H1 (cell line): ENCODE measurements around a stretch of chr7.

GRCh38 chr7:137992244-137993375 lies 9.3 kb downstream of the CREB3L2 start:
- RRBS, result no CpG with 5 or more reads among the region's 6 CpGs
CAGE:
- cytosol, long polyA plus RNA, result no peak
- long polyA plus RNA, result no peak
- nucleus, long polyA plus RNA, result no peak

DNA sequence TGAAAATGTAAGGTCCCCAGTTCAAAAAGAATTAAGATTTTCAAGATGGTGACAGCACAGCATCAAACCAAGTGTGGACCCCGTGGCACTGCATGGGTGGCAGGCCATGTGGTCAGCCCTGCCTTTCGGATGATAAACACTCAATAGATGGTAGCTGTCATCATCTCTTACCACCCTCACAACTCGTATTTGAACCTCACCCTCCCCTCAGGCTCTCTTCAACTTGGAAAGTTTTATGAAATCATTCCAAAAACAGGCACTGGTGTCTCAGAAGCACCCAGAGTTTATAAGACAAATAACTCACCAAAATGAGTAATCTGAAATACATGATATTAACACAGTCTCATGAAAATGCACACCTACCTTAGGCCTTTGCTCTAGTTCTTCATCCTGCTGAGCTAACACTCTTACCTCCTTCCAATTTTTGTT lies 3.1 kb downstream of the CREB3L2 start:
- RRBS, result no CpG with 5 or more reads among the region's 3 CpGs
CAGE:
- cytosol, long polyA plus RNA, result no peak
- long polyA plus RNA, result no peak
- nucleus, long polyA plus RNA, result no peak

DNA sequence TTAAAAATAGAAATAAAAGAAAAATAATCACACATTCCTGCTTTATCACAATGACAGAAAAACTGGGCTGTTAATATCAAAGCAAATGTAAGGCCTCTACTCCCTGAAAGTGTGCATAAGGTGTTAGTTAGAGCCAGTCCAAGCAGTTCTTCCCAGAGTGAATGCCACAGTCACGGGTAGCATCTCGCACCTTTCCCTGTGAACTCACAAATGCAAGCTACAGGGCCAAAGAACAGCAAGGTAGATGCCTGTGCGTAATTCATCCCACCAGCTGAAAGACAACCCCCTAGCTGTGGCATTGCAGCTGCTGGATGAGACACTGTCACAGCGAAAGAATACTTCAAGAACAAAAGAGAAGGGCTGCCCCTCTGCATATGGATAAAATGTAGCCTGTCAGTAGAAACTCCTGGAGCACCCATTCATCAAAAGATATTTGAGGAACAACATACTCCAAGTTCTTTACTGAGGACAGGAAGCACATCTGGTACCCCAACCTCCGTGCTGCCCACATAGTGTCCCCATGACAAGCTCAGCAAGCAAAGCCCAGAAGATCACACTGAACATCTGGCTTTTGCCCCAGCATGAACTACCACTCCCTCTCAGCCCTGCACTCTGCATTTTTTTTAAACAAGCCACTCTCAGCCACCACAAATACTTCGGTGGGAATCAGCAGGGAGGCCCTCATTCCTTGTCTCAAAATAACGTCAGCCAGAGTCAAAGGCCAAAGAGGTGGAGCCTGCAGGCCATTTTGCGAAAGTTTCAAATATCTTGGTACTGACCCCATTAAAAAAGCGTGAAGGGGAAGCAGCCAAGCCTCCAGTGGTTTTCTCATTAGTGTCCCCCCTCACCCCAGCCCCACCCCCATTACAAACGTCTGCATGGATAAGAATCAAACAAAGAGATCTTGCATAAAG lies 1.8 kb downstream of the CREB3L2 start:
- RRBS, result no CpG with 5 or more reads among the region's 10 CpGs
CAGE:
- cytosol, long polyA plus RNA, result no peak
- long polyA plus RNA, result no peak
- nucleus, long polyA plus RNA, result start-site peak on the minus strand centred at position 812 of the sequence, 62 bp wide, 11 reads

DNA sequence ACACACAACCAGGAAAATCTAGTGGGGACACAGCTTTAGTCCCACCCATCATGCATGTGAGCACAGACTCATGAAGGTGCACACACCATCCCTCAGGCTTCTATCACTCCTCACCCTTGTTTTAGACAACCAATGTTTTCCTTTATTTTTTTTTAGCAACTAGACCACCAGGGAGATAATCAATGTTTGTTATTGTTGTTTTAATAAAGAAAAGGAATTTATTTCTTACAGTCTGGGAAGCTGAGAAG lies 151.1 kb upstream of the TRIM24 start:
CAGE:
- cytosol, long polyA plus RNA, result no peak
- long polyA plus RNA, result no peak
- nucleus, long polyA plus RNA, result no peak

DNA sequence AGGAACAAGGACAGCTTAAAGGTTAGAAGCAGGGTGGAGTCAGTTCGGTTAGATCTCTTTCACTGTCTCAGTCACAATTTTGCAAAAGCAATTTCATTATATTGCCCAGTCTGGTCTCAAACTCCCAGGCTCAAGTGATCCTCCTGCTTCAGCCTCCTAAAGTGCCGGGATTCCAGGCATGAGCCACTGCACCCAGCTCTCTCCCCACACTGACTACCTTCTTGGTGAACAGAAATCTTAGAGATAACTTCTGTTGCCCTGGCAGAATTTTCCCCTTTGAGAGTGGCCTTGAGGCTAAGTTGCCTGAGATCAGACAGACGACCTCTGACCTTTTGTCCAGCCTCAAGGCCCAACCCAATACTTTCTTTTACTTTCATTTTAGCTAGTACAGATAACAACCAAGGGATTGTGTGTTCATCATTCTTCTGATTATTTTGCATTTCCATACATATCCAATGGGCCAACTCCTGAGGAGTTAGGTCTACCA lies 146.1 kb upstream of the TRIM24 start:
- RRBS, result no CpG with 5 or more reads among the region's 3 CpGs
CAGE:
- cytosol, long polyA plus RNA, result no peak
- long polyA plus RNA, result no peak
- nucleus, long polyA plus RNA, result no peak

DNA sequence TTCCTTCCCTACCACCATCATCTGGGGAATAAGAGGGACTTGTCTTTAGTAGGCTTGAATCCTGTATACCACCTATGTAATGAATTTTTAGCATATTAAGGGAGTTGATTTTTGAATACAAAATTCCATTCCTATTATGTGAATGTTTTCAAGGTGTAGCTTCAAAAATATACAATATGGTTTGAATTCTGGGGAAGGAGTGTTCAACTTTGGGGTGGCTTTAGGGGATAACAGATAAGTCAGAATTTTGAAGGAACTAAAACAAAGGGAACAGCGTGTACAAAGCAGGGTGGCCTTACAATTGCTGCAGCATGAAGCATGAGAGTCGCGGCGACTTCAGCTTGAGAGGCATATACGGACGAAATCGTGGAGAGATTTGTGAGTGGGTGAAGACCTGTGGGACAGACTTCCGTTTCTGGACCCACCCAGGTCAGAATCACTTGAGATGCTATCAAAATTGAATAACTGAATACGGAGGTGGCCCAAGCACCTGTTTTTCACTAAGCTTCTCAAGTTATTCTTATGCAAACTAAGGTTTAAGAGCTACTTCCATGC lies 1.6 kb upstream of the TRIM24 start:
- RRBS, result no CpG with 5 or more reads among the region's 9 CpGs
CAGE:
- cytosol, long polyA plus RNA, result no peak
- long polyA plus RNA, result no peak
- nucleus, long polyA plus RNA, result no peak

- RRBS, result no CpG with 5 or more reads among the region's 10 CpGs
CAGE:
- cytosol, long polyA plus RNA, result no peak
- long polyA plus RNA, result no peak
- nucleus, long polyA plus RNA, result no peak
These were observed 488 bp upstream of the TRIM24 start for GRCh38 chr7:138459533-138460009.

- RRBS, result no CpG with 5 or more reads among the region's 8 CpGs
CAGE:
- cytosol, long polyA plus RNA, result no peak
- long polyA plus RNA, result no peak
- nucleus, long polyA plus RNA, result no peak
These were observed 104.2 kb downstream of the TRIM24 start for GRCh38 chr7:138564095-138564808.

- RRBS, result no CpG with 5 or more reads among the region's 15 CpGs
CAGE:
- cytosol, long polyA plus RNA, result no peak
- long polyA plus RNA, result no peak
- nucleus, long polyA plus RNA, result no peak
These were observed 90.5 kb downstream of the SVOPL start for GRCh38 chr7:138610423-138611390.

DNA sequence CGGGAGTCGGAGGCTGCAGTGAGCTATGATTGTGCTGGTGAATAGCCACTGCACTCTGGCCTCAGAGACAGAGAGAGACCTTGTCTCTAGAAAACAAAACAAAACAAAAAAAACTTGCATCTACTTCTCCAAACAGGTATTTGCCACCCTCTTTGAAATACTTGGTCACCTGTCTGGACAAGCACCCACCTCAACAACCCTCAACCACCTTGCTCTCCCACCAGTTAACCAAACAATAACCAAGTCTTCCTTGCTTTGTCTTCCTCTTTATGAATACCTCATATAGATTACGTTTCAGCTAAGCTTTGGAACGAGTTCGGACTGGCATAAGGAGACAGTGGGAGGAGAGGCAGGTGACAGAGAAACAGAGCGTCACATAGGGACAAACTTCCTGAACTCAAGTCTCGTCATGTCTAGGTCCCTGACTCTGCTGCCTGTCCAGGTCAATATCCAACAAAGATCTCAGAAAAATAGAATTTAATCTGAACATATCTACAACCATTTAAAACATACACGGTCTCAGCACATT lies 26.1 kb upstream of the SVOPL start:
- RRBS, result no CpG with 5 or more reads among the region's 8 CpGs
CAGE:
- cytosol, long polyA plus RNA, result no peak
- long polyA plus RNA, result no peak
- nucleus, long polyA plus RNA, result no peak

DNA sequence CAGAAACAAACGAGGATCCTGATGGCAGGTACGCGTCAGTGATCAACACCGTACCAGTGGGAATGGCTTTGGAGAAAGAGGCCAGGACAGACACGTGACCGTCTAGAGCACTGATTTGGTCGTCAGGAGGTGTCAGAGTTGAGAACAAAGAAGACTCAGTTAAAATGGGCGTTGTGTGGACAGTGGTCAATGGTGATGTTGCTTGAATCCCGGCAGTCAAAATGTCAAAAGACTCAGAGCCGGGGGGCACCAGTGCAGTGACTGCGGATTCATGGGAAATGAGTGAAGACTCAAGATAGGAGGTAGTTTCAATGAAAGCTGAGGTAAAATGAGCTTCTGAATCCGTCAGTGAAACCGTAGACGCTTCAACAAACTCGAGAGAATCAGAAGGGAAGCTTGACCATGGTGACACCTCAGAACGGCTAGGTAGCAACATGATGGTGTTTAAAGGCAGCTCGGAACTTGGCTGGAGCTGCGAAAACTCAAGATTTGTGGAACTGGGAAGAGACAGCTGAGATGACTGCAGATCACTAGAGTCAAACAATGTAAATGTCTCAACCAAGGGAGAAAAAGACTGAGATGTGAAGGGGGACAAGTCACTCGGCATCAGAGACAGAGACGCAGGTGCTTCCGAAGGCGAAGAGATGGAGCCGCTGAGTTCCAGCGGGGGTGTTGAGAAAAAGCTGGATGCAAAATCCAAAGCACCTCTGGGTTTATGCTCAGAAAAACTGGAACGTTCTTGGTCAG lies 63.9 kb downstream of the KIAA1549 start:
- RRBS, result no CpG with 5 or more reads among the region's 25 CpGs
CAGE:
- cytosol, long polyA plus RNA, result no peak
- long polyA plus RNA, result no peak
- nucleus, long polyA plus RNA, result no peak

GRCh38 chr7:138935306-138935777 lies 45.8 kb downstream of the KIAA1549 start:
- RRBS, result no CpG with 5 or more reads among the region's 3 CpGs
CAGE:
- cytosol, long polyA plus RNA, result no peak
- long polyA plus RNA, result no peak
- nucleus, long polyA plus RNA, result no peak

DNA sequence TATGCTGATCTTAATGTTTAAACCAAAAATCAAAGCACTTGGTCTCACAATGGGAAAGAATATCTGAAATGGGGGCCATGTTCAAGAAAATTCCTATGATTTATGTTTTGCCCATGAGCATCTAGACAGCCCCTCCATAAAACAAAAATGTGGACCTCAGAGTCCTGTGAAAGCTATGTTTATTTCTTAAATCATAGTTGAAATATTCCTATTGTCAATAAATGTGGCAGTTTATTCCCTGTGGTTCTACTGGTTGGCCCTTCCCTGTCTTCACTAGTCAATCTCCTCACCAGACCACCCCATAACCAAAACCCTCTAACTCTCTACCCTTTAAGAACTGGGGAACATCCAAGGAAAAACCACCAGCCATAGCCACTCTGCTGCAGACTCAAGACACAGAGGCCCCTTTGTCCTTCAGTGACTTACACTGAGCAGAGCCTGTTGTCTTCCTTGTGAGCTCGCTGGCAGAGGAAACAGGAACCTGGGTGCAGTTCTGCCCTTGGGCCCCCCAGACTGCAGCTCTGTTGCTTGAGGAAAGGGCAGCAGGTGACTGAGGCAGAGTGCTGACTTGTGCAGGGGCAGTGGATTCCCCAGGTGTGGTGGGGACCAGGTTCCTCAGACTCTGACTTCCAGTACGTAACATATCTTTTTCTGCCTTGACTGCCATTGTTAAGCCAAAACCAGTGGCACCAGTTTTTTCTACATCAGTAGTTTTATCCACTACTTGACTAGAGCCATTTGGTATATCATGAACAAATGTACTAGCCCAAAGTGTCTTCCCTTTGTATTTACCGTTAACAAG lies 30.6 kb downstream of the ZC3HAV1 start:
- RRBS, result no CpG with 5 or more reads among the region's 3 CpGs
CAGE:
- cytosol, long polyA plus RNA, result no peak
- long polyA plus RNA, result no peak
- nucleus, long polyA plus RNA, result no peak

DNA sequence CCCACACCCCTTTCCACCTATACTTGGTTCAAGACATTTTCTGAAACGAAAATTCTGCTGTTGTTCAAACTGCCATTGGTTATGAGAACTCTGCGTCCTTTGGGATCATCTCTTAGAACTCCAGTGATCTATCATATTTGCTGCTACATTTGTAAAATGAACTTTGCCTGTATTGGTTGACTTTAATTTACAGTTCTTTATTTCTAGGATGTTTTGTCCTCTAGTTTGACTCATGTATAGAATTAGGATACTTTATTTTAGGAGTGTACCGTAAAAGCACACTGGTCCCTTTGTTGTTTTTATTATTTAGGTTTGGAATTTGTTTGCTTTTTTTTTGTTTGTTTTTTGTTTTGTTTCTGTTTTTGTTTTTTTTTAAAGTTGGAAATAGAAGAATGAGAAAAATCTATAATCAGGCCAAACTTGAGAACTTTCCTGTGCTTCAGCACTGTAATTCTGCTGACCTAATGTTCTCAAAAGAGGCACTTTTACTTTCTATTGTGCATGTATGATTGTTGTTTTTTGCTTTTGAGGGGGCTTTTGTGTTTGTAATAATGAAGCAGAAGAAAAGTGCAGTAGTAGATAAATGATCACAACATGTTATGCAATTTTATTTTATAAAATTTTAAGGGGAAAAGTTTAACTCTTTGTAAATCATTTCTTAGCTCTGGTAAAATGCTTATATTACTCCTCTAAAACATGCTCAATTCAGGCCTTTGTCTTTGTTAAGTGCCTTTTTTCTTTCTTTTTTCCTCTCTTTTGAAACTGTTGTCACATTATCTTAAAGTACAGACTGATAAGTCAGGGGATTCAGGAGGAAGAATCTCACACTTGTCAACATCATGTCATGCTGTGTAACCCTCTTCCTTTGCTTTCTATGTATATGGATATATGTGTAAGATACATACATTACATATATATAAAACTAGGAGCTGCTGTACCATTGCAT lies 39.5 kb upstream of the FMC1 start:
- RRBS, result no CpG with 5 or more reads among the region's 3 CpGs
CAGE:
- cytosol, long polyA plus RNA, result no peak
- long polyA plus RNA, result no peak
- nucleus, long polyA plus RNA, result start-site peak on the plus strand centred at position 495 of the sequence, 640 bp wide, 26 reads

DNA sequence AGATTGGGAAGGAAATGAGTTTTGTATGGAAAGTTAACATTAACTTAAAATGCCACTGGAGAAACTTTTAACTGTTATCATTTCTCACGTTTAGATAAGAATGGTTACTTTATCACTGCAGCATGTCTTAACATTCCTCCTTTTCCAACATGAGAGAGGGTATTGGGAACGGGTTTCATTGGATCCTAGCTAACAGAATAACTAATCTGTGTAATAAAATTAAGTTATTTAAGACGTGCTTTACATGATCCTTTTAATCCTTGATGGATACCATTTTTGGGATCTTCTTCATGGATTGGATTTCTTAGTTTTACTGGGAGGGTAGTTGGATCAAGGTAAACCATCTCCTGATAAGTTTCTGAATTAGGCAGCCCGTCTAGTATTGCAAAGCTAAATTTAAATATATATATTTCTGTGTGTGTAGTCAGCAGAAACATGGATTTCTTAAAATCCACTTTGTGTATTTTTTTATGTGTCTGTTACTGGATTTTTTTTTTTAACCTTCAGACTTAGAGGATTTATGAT lies 2.0 kb downstream of the LUC7L2 start:
- RRBS, result no CpG with 5 or more reads among the region's 4 CpGs
CAGE:
- cytosol, long polyA plus RNA, result no peak
- long polyA plus RNA, result no peak
- nucleus, long polyA plus RNA, result no peak

DNA sequence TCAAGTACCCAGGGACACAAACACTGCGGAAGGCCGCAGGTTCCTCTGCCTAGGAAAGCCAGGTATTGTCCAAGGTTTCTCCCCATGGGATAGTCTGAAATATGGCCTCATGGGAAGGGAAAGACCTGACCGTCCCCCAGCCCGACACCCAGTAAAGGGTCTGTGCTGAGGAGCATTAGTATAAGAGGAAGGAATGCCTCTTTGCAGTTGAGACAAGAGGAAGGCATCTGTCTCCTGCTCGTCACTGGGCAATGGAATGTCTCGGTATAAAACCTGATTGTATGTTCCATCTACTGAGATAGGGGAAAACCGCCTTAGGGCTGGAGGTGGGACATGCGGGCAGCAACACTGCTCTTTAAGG lies 15.8 kb downstream of the KLRG2 start:
- RRBS, result no CpG with 5 or more reads among the region's 8 CpGs
CAGE:
- cytosol, long polyA plus RNA, result no peak
- long polyA plus RNA, result no peak
- nucleus, long polyA plus RNA, result no peak

DNA sequence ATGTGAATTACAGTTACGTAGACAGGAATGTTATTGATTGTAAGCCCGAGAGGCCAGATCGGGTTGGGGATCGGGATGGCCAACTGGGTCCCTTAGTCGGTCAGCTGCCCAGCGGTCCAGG lies 924 bp downstream of the KLRG2 start:
- RRBS, result no CpG with 5 or more reads among the region's 6 CpGs
CAGE:
- cytosol, long polyA plus RNA, result no peak
- long polyA plus RNA, result no peak
- nucleus, long polyA plus RNA, result no peak

DNA sequence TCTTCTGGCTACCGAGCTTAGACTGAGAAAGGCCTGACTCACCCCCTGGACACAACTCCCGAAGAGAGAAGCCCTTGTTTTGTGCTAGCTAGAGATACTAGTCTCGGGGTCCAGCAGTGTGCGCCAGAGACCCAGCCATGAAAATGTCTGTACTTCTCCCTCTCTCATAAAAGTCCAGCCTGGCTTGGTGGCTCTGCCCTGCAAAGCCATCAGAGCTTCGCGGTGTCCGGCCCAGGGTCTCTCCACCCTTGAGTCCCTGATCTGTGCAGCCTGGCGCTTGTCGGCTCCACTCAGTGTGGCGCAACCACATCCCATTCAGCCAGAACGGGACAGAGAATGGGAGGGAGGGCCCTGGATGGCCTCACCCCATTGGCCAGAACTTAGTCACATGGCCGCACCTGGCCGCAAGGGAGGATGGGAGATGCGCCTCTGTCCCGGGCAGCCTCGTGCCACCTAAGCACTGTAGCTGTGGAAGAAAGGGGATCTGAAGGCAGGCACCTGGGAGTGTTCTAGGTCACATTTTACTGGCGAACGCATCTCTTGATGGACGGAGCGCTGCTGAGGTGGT lies 18.7 kb downstream of the CLEC2L start:
- RRBS, result no CpG with 5 or more reads among the region's 20 CpGs
CAGE:
- cytosol, long polyA plus RNA, result no peak
- long polyA plus RNA, result no peak
- nucleus, long polyA plus RNA, result no peak

GRCh38 chr7:139563346-139564469 lies 40.2 kb downstream of the CLEC2L start:
- RRBS, result no CpG with 5 or more reads among the region's 14 CpGs
CAGE:
- cytosol, long polyA plus RNA, result no peak
- long polyA plus RNA, result no peak
- nucleus, long polyA plus RNA, result no peak

DNA sequence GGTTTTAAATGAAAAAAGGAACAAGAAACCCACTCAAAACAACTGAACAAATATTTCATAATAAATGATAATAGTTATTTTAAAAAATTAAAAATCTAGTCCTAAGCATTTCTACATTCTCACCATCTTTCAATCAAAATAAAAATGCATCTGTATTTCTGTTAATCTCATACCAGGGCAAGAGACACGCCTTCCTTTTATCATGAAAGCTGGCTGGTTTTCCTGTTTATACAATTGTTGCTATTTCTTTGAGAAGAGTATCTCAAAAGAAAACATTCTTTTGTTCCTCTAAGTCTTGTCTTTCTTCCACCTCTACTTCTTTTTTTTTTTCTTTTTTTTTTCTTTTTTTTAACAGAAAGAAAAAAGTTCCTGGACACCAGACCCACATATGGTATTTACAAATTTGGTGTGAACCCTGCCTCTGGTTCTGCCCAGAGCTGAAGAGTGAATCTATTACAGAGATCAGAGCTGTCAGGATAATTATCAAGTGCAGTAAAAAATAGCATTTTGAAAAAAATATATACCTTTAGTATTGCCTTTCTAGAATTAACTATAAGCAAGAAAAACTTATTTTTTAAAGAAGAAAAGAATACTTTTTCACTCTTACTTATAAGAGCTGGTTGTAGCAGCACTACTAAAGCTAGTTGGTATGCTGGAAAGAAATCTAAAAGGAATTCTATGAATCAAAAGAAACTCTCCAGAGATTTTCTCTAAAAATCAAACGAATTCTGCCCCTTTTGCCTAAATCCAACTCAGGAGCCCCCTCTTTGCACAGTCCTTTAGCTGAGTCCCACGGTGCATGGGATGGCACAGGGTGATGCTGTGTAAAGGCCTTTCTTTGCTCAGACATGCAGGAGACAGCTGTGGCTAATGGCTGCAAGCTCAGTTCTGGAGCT lies 42.1 kb downstream of the CLEC2L start:
- RRBS, result no CpG with 5 or more reads among the region's 3 CpGs
CAGE:
- cytosol, long polyA plus RNA, result no peak
- long polyA plus RNA, result start-site peak on the minus strand centred at position 763 of the sequence, 64 bp wide, 40 and 38 reads in 2 replicates
- nucleus, long polyA plus RNA, result no peak